M059J (cell line): ENCODE measurements around a stretch of chr14.

DNA sequence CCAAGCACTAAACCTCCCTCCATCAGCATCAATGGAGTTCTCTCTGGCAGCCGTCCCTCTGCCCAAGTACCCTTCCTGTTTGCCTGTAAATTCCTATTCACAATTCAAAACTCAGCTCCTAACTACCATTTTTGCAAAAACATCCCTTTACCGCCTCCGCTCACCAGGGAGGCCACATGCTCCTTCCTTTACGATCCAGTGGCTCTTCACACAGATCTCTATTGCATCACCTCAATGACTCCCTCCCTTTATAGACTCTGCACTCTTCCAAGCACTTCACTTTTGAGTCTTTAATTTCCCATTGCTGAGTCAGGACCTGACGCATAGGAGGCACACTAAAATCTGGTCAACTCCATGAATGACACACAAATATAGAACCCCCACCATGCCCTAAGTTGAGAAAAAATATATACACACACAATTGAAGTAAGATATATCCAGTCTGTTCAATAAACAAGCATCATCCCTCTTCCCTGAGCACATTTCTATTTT, 45.9 kb downstream of the PPP1R13B start:
- RAMPAGE, long total RNA = no peak

DNA sequence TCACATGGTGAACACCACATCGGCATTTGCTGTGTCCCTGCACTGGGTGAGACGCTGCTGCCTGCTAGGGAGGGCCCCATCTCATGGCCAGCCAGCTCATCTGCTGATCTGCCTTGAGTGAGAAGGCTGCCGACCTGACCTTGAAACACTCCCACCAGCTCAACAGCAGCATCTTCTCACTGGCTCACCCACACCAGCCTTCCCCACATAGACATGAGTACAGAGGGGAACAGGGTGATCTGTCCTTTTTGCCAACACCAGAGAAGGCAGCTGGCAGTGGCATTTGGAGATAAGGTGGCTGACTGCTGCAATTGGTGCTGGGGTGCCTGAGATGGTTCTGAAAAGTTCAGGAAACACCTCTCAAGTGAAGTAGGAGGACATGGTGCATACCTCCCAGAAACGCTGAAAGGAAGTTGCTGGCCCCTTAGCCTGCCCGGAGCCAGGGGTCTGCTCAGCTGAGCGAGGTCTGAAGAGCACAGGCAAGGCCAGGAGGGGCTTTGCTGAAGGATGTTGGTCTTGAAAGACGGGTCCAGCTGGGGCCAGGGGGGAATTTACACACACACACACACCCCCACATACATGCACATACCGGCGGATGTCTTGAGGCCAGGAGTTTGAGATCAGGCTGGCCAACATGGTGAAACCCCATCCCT, 14.2 kb upstream of the PPP1R13B start:
- RAMPAGE, long total RNA = no peak

DNA sequence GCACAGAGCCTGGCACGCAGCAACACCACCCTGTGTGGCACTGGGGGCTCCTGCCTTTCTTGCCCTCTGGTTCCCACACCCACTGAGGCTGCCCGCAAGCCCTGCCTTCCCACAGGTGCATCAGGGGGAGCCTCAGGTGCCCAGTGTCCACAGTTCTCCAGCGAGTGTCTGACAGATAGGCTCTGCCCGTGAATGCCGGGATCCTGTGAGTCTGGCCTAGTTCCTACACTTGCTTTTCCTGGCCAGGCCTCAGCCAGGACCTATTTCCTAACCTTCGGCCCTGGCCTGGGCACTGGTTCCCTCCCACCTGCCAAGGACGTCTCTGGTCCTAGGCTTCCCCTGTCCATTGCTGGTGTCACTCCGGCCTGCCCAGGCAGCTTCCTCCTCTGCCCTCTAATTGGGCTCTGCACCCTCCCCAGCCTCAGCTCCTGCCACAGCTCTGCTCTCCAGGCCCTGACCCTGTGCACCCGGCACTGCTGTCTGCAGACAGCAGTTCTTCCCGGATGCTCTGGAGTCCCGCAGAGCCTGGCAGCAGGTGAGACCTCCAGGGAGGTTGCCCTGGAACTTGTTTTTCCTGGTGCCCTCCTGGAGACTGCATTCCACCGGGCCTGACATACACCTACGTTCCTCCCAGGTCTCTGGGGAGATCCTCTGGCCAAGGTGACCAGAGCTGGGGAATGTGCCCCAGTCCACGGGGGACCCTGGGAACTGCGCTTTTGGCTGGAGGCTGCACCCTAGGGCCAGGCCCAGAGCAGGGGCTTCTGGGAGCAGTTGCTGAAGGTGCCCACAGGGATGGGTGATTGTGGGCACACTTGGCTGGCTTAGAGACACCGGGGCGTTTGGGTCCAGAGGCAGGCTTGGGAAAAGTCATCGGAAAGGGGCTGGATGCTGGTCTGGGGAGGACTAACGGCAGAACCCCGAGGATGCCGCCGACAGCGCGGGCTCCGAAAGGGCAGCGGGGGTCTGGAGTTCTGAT, 29.9 kb downstream of the ATP5MJ start:
- RAMPAGE, long total RNA = no peak

GRCh38 chr14:103896990-103897662, 24.2 kb downstream of the ATP5MJ start:
- RAMPAGE, long total RNA = no peak

DNA sequence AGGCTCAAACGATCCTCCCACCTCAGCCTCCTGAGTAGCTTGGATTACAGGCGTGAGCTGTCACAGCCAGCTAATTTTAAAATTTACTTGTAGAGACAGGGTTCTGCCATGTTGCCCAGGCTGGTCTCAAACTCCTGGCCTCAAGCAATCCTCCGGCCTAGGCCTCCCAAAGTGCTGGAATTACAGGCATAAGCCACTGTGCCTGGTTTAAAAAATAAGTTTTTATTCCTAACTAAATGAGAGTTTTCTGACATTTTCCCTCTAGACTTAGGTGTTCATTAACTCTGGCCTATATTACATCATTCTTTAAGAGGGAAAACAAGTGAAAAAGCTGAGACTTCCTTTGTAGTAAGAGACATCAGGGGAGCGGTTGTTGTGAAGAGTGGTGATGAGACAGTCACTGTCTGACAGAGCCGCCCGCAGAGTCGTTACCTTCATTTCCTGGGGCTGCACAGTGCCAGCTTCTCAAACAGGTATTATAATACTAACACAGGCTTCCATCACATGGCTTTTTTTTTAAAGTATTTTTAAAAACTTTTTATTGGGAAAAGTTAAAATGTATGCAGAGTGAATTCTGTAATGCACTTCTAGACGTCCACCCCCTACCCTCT, 12.8 kb downstream of the ATP5MJ start:
- RAMPAGE, long total RNA = no peak

- RAMPAGE, long total RNA = no peak
Observed at GRCh38 chr14:104076729-104077135, 8.8 kb upstream of the ASPG start.

- RAMPAGE, long total RNA = no peak
Observed at GRCh38 chr14:104082561-104083184, 2.8 kb upstream of the ASPG start.

DNA sequence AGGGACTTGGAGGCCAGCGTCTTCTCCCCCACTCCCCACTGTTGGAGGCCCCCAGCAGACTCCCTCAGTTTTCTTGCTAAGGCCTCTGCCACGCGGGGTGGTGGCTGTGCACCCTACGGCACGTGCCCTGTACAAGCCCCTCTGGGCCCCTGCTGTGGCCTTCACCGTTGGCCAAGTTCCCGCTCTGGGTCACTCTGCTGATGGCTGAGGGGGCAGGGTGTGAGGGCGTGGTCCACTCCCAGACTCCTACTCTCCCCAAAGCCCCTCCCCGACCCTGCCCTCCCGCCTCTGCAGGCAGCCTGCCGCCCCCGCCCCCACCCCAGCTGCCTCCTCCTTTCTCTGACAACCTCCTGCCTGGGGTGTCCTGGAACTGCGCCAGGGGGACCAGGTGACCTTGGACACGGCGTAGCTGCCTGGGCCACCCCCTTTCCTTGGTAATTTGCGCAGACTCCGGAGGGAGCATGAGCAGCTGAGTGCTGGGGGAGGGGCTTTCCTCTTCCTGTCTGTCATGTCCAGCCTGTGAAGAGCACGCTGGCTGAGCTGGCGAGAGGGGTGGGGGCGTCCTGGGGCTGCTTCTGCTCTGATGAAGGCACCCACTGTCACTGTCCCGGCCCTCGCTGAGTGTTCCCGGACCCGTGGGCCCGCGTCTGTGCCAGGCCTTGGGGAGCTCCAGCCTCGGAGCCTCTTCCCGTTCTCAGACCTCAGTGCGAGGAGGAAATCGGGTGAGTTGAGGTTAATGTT, 84.9 kb downstream of the KIF26A start:
- RAMPAGE, long total RNA = no peak

DNA sequence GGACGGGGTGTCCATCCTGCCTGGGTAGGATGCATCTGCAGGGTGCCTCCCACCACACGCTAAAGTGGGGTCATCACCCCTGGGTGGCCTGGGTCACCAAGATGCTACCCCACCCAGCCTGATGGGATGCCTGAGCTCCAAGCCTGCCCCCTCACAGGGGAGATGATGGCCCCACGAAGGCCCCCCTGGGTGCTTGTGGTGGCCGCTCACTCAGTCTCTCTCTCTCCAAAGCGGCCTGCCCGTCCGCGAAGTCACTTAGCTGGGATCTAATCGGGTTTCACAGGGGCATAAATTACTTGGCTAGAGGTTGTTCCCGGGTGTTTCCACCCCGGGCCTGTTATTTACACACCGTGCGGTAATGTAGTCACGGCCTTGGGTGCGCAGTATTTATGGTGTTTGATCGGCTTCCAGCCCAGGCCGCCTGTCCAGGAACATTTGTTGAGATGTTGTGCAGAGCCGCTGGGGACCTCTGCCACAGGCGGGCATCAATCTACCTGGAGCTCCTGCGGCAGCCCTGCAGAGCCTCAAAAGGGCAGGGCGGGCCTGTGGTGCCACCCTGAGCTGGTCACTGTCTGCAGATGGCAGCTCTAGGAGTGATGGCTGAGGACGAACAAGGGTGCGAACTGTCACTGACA, 91.1 kb downstream of the KIF26A start:
- RAMPAGE, long total RNA = no peak

- RAMPAGE, long total RNA = no peak
Observed at GRCh38 chr14:104239741-104240152, 101.4 kb downstream of the KIF26A start.

- RAMPAGE, long total RNA = no peak
Observed at GRCh38 chr14:104316114-104316981, 178.0 kb downstream of the KIF26A start.

DNA sequence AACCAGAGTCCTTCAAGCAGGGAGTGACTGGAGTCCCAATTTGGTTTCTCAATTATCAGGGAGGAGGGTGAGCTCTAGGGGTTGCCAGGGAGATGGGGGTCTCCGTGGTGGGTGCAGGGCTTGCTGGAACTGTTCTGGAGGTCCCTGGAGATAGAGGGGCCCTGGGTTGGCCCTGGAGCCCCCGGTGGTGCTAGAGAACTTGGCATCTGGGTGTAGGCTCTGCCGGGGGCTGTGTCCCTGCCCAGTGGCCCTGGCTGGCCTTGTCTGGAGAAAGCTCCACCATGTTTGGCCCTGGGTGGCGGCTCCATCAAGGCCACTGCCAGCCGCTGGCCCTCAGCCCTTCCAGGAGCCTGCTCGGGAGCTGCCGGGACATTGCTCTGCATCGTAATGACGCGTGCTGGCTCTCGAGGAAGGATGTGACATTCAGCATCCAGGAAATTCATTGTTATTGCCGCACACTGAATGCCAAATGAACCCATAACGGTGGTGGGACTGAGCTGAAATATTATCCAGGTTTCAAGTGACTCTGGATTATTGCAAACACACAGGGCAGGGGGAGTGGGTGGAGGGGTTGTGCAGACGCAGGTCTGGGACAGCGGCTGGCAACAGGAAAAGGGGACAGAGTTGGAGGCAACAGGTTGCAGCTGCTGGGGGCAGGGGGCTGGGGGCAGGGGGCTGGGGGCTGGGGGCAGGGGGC, 215.9 kb downstream of the KIF26A start:
- RAMPAGE, long total RNA = no peak

GRCh38 chr14:104563933-104564325, 15.6 kb upstream of the C14orf180 start:
- RAMPAGE, long total RNA = no peak

- RAMPAGE, long total RNA = no peak
Observed at GRCh38 chr14:104577022-104577400, 2.6 kb upstream of the C14orf180 start.

GRCh38 chr14:104659993-104660368, 29.4 kb upstream of the INF2 start:
- RAMPAGE, long total RNA = no peak

GRCh38 chr14:104722668-104723519, 1.1 kb upstream of the ADSS1 start:
- RAMPAGE, long total RNA = no peak

GRCh38 chr14:104729339-104730025, 5.5 kb downstream of the ADSS1 start:
- RAMPAGE, long total RNA = no peak

- RAMPAGE, long total RNA = no peak
Observed at GRCh38 chr14:104735888-104736925, 12.2 kb downstream of the ADSS1 start.

GRCh38 chr14:104770475-104771331, 17.8 kb downstream of the SIVA1 start:
- RAMPAGE, long total RNA = no peak

- RAMPAGE, long total RNA = no peak
Observed at GRCh38 chr14:104771787-104772444, 19.0 kb downstream of the SIVA1 start.